Occipital lobe (tissue), 2 donors: ENCODE results near the genes SELENOM, RNF185, SFI1 and BPIFC.

DNA sequence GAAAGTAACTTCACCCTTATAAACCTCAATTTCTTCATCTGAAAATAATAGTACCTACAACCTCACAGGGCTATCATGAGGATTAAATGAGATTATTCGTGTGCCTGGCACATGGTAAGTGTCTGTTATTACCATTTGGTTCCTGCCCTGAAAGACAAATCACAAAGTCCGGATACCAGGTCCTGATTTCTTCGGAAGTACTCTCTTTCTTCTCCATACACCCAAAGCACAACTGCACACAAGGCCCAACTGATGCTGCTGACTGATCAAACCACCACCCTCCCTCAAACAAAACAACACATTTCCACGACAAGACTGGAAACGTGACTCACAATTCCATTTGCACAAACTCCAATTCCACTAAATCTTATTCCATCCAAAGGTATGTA is 19.9 kb downstream of the MORC2 start:
- RAMPAGE, long total RNA = no peak

GRCh38 chr22:30976703-30977891 is 8.5 kb upstream of the MORC2 start:
- RAMPAGE, long total RNA = no peak

DNA sequence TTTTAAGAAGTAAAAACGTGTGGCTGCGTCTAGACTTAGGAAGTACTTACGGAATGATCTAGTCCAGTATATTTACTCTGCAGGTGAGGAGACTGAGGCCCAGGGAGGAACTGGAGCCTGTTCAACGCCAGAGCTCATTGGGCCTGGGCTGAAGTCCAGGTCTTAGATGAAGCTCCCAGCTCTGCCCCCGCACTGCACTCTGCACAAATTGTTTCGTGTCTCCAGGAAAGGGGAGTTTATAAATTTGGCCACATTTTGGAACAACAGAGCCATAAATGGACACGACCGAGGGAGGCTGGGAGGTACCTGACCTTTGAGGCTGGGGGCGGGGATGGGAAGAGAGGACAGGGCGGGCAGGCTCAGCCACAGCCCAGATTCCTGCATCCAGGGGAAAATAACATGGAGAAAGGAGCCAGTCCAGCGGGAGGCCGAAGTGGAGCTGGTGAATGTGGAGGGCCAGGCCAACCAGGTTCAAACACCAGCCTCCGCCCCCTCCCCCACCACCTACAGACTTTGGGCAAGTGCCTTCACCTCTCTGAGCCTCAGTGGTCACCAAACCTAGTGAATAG is 36.9 kb upstream of the SMTN start:
- RAMPAGE, long total RNA = no peak

GRCh38 chr22:31082996-31083373 is 1.9 kb downstream of the SMTN start:
- RAMPAGE, long total RNA = no peak

GRCh38 chr22:31087673-31088161 is 6.6 kb downstream of the SMTN start:
- RAMPAGE, long total RNA = no peak

GRCh38 chr22:31099980-31100762 is 7.2 kb downstream of the SELENOM start:
- RAMPAGE, long total RNA = no peak

- RAMPAGE, long total RNA = start-site peak on the minus strand at chr22:31107522-31107581, 205 and 115 reads in 2 replicates; start-site peak on the plus strand at chr22:31107672-31107765, 9 and 12 reads in 2 replicates
Observed at GRCh38 chr22:31107236-31108036, at the start of gene SELENOM. Gene SELENOM (minus strand): TSS chr22:31107568.

- RAMPAGE, long total RNA = no peak
Observed at GRCh38 chr22:31159860-31160749, at the start of gene RNF185. Gene RNF185 (plus strand): TSS chr22:31160182.

DNA sequence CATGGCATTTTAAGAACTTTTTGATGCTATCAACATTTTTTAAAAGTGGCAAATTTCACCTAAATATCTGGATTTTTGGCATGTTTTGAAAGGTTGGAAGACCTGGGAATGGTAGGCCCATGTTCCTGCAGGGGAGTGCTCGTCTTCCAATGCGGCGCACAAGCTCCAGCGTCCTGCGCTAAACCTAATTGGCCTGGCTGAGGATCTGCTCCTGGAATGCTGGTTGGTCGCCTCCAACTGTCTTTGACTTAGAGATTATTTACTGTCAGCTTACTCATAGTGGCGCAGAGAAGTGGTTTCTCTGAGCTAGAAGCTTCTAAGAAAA is 641 bp upstream of the LIMK2 start:
- RAMPAGE, long total RNA = no peak

DNA sequence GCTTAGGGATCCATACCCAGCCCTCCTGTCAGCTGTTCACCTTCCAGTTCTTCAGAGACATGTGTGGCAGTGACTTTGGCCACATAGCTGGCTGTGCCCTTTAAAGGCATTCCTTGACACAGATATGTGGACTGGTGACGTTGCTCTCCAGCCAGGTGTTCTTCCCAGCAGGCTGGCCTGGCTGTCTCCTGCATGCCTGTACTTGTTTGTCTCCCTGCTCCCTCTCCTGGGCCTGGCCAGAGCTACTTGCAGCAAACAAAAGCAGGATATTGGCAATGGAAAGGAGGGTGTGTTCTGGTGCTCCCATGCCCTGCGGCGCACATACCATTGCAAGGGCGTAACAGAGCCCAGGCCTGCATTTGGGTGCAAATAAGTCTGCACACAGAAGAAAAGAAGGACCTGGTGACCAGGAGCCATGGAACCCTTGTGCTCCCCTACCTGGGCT is 38.3 kb downstream of the PIK3IP1 start:
- RAMPAGE, long total RNA = no peak

GRCh38 chr22:31269865-31270641 is 22.2 kb downstream of the PIK3IP1 start:
- RAMPAGE, long total RNA = no peak

GRCh38 chr22:31337240-31337575 is 8.9 kb downstream of the PATZ1 start:
- RAMPAGE, long total RNA = no peak

DNA sequence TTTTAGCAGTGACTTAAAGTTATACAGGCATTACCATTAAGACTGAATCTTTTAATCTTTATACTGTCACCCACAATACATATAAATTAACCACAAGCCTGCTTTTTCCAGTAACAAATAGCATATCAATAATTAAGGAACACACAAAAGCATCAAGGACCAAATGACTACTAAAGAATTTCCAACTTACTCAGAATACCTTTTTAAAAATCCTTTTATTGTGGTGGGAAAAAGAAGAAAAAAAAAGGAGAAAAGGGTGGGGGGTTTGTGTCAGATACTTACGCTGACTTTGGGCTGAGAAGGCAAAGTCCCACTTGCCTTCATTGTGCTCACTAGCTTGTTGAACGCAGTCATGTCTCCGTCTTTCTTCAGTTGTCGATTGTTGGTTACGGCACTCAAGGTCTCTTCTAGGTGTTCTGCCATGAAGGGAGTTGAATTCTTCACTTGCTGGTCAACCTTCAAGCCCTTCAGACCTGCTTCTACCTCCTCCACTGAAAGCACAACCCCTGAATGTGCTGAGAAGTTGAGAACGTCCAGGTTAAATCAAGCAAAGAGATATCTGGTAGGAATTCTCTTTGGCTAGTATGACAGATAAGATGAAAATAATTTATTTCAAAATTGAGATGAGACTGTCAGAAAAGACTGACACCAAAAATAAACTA is 35.6 kb downstream of the EIF4ENIF1 start:
- RAMPAGE, long total RNA = no peak

GRCh38 chr22:31495870-31497127 is at the start of gene SFI1:
Gene SFI1 (plus strand): TSS chr22:31496536.
- RAMPAGE, long total RNA = start-site peak on the plus strand at chr22:31496472-31496547, 109 and 128 reads in 2 replicates

- RAMPAGE, long total RNA = no peak
Observed at GRCh38 chr22:31630690-31631470, 31.1 kb downstream of the PISD start.

- RAMPAGE, long total RNA = start-site peak on the minus strand at chr22:31945364-31945416, 13 and 26 reads in 2 replicates
Observed at GRCh38 chr22:31944846-31945725, 751 bp downstream of the YWHAH start.

- RAMPAGE, long total RNA = no peak
Observed at GRCh38 chr22:32039302-32039637, 3.8 kb upstream of the SLC5A1 start.

DNA sequence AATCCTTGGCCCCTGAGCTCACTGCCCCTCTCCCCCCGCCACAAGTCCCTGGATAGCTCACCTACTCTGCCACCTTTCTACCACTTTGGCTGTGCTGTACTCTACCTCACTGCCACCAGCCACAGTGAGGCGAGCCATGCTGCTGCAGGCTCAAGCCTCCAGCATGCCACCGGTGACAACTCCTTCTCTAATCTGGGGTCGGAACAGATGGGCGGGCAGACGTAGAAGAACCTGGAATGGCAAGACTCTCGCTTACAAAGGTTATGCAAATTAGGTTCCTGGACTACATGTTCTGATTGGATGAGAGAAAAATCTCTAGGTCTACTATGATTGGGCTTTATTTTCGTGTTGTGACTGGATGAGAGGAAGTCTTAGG is 37.7 kb downstream of the C22orf42 start:
- RAMPAGE, long total RNA = no peak

DNA sequence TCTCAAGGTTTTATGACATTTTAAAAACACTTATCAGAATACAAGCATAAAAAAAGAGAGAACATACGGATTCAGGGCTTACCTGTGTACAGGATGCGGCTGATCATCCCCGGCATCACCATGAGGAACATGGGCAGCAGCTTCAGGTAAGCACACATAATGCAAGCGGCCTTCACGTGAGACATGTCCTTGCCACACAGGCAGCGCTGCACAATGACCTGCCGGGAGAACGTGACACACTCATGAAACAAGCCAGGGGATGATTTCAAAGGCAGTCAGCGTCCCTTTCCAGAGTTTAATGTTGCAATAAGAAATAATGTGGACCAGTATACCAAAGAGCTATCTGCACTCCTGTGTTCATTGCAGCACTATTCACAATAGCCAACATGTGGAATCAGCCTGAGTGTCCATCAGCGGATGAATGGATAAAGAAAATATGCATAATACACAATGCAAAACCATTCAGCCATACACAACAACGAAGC is 22.3 kb downstream of the SLC5A4 start:
- RAMPAGE, long total RNA = no peak

- RAMPAGE, long total RNA = no peak
Observed at GRCh38 chr22:32464159-32464595, at the start of gene BPIFC. Gene BPIFC (minus strand): TSS chr22:32464446.